Aortic smooth muscle cell (primary cell): Measurements from ENCODE around the gene TRIML2.

DNA sequence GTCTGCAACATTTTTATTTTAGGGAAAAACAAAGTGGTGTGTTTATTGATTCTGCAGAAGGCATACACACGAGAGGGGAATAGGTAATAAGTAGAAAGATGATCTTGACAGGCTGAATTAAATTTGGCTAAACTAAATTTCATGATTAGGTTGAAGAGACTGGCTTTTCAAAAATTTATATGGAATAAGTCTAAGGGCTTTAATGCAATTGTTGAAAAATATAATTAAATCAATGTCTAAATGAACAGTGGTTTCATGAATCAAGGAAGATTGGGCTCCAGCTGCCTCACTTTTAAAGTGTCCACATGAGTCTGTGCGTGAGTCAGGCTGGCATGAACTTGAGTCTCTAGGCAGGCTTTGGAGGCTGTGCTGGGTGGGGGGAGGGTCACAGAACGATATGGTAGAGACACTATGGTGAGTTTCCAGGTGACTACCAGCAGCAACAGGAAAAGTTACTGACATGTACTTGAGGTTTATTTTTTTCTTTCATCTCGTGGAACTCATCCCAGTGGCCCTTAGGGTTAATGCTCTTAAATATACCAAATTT lies 111.9 kb downstream of the SORBS2 start:
- RRBS: no CpG with 5 or more reads among the region's 4 CpGs

GRCh38 chr4:185719134-185719600 lies 92.8 kb downstream of the SORBS2 start:
- RRBS: no CpG with 5 or more reads among the region's 4 CpGs

GRCh38 chr4:185726934-185727490 lies 85.0 kb downstream of the SORBS2 start:
- RRBS: no CpG with 5 or more reads among the region's 9 CpGs

DNA sequence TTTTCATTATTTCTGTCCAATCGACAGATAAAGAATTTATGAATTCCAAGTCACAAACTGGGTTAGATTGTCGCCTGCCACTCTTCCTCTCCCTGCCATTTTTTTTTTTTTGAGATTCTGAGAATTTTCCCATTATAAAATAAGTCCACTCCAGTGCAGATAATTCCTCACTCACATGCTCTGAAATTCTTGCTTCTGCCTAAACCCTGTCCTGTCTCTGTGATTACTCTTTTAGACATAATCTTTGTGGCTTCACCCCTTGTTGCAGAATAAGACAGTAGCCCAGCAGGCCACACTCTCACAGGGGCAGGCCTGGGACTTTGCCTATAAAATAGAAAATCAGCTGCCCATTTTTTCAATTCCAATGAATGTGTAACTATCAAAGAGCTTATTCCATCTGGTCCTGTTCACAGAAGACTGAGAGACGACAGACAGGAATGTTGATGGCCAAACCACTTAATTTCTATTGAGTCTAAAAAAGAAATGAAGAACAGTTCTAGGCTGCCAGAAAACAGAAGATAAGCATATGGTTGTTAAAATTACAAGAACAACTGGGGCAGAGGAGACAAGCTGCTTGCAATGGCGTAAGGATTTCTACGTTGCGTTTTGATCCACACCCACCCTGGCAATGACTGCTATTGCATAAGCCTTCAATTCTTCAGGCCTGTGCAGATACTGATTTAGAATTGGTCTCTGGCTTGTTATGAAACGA lies 37.5 kb upstream of the SORBS2 start:
- RRBS: no CpG with 5 or more reads among the region's 7 CpGs

- RRBS: no CpG with 5 or more reads among the region's 5 CpGs
Observed at GRCh38 chr4:185932075-185932511, 120.1 kb upstream of the SORBS2 start.

GRCh38 chr4:185965341-185966185 lies 103.4 kb upstream of the TLR3 start:
- RRBS: 58% methylated on average over 4 of the region's 14 CpGs

- RRBS: no CpG with 5 or more reads among the region's 13 CpGs
Observed at GRCh38 chr4:185999174-185999721, 69.7 kb upstream of the TLR3 start.

- RRBS: 50% methylated on average over 1 of the region's 9 CpGs
Observed at GRCh38 chr4:186051165-186051519, 17.8 kb upstream of the TLR3 start.

DNA sequence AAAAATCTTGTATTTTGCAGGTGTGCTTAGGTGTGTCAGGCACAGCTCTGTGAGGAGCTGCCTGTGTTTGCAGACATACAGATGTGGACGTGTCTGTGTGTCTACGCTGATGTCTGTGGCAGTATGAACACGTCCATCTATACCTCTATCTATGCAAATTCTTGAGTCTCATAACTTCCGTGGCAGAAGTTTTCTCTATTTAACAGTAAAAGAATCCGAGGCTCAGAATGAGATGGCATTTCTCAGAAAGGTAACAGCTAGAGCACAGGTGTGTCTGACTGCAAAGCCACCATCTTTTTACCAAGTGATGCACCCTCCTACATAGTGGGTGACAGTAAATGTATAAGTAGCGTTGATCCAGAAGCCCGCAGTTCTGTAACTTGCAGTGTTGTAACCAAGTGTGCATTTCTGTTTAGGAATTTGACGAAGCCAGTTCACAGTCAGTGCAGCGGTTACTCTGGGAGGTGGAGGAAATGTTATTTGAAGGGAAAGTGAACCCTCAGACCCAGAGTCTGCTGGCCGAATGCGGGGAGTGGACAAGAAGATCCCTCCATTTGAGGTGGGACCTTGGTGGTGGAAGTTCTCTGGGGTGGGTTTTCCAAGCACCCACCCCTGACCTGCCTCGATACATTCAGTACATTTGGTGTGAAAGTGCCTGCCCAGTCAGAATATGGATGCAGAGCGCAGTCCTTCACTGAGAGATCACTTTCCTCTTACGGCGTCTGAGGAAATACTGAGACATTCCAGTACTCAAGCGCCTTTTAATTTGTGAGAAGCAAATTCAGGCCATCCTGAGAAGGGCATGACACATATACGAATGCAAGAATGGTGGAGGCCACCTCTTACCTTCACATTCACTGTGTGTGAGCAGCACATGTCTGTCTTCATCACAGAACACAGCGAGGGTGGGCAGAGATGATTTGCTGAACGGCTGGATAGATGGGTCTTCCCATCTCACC lies 39.6 kb upstream of the CYP4V2 start:
- RRBS: no CpG with 5 or more reads among the region's 19 CpGs

DNA sequence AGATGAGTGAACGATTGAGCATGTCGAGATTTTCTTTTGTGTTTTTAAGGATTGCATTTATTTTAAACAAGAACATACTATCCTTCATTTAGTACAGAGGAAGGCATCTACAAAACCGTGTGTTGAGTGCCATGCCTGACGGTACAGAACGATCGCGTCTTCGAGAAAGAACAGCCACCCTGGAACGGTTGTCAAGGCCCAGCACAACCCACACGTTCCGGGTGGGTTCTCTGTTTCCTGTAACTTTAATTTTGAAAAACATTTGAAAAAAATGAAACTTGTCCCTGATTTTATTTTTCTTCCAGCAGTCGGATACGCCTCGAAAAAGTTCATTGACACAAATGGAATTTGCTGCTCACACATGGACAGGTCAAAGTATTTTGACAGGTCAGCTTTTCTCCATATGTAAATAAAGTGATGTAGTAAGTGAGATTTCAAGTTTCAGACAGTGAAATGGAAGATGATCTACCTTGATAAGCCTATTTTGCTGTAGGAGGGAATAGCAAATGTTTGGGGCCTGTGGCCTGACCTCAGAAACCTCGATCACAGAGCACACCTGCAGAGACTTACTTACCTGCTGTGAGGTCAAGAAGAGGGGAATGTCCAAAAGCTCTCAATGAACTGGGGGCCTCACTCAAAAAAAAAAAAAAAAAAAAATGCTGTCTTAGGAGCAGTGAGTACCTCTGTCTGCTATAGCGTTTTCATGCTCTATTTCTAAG lies 24.3 kb upstream of the CYP4V2 start:
- RRBS: no CpG with 5 or more reads among the region's 16 CpGs

GRCh38 chr4:186190380-186190885 lies 934 bp upstream of the CYP4V2 start:
- RRBS: 3% methylated on average over 4 of the region's 16 CpGs

GRCh38 chr4:186266368-186266717 lies 354 bp downstream of the F11 start:
- RRBS: no CpG with 5 or more reads among the region's 5 CpGs

DNA sequence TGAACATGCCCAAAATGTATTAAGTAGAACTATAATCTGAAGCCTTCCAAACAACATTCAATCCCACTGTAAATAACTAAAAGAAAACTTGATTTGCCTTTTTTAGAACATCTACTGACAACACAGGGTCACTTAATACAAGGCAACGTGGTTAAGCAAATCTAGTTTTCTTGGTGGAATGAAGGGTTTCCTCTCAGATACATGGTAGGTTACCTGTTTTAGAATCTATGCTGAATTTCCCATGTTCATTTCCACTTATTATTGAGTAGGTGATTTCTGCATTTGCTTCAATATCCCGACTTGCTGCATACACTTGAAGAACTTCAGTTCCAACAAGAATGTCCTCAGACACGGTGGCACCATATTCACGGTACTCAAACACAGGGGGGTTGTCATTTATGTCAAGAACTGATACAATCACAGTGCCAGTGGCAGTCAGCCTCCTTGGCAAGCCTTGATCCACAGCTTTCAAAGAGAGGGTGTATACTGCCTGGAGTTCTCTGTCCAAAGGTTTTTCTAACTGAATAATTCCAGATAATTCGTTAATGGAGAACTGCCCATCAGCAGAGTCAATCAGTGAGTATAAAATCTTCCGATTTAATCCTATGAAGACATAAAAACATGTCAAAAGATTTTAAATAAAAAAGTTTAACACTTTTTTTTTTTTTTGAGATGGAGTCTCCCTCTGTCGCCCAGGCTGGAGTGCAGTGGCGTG lies 56.0 kb upstream of the MTNR1A start:
- RRBS: no CpG with 5 or more reads among the region's 8 CpGs

DNA sequence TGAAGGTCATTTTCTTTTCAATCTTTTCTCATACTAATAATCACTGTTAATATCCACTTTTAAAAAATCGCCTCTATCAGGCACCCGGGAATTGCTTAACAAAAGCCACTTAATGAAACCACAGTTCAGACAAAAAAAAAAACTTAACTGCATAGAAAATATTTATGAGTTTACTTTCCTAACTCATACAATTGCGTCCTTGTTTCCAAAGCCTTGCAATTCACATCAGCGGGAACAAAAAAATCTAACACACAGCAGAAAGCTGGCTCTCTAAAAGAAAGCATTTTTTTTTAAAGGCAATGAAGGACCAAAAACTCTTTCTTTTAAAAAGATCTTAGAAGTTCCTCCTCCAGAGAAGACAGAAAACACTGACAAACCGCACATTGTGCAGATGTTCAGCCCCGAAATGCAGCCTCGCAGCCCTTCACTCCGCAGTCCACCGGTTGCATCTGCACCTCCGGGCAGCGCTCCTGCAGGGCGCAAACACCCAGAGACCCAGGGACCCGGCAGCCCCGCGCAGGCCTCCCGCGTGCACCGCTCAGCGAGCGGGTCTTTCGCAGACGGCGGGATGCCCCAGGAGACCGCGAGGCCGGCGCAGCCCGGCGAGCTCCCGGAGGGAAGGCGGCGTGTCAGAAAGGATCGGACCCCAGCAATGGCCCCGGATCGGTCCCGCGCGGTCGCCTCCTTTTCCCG lies 746 bp downstream of the FAT1 start:
- RRBS: 2% methylated on average over 25 of the region's 40 CpGs

- RRBS: no CpG with 5 or more reads among the region's 9 CpGs
Observed at GRCh38 chr4:186845076-186845920, 121.6 kb upstream of the FAT1 start.

- RRBS: no CpG with 5 or more reads among the region's 8 CpGs
Observed at GRCh38 chr4:186948403-186948876, 224.8 kb upstream of the FAT1 start.

DNA sequence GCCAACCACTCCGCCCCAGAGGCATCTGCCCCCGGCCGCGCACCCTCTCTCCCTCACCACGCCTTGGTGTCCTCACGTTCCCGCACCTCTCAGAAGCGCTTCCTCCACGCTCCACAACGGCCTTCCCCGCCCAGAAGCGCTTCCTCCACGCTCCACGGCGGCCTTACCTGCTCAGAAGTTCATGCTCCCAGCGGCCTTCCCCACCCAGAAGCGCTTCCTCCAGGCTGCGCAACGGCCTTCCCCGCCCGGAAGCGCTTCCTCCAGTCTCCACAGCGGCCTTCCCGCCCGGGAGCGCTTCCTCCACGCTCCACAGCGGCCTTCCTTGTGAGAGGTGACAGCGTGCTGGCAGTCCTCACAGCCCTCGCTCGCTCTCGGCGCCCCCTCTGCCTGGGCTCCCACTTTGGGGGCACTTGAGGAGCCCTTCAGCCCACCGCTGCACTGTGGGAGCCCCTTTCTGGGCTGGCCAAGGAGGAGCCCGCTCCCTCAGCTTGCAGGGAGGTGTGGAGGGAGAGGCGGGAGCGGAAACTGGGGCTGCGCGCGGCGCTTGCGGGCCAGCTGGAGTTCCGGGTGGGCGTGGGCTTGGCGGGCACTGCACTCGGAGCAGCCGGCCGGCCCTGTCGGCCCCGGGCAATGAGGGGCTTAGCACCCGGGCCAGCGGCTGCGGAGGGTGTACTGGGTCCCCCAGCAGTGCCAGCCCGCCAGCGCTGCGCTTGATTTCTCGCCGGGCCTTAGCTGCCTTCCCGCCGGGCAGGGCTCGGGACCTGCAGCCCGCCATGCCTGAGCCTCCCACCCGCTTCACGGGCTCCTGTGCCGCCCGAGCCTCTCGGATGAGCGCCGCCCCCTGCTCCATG lies 490.2 kb upstream of the ZFP42 start:
- RRBS: no CpG with 5 or more reads among the region's 69 CpGs

DNA sequence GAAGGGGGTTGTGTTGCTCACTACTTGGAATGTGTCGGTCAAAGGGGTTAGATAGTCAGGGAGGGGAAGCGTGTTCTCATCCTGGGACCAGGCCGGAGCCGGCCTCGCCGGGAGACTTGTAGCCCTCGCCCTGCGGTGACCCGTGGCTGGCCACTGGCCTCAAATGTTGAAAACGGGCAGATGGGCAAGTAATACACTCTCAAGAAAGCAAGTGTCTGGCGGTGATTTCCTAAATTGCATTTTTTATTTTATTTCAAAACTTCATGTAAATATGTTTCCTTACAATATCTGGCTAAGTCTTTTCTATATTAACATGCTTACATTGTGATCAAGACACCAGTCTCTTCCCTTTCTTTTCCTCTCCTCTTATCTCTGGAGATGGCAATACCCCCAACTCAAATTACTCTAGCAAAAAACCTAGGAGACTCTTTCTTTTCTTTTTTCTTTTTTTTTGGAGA lies 336 bp downstream of the ZFP42 start:
- RRBS: no CpG with 5 or more reads among the region's 11 CpGs

GRCh38 chr4:188109195-188109760 lies at the start of gene TRIML2:
Gene TRIML2, minus strand, starts transcription at chr4:188109603.
- RRBS: no CpG with 5 or more reads among the region's 11 CpGs

- RRBS: no CpG with 5 or more reads among the region's 10 CpGs
Observed at GRCh38 chr4:188660571-188661421, 521.6 kb downstream of the TRIML1 start.